Ileum (tissue), 1 donor: ENCODE results near the gene EMSY.

DNA sequence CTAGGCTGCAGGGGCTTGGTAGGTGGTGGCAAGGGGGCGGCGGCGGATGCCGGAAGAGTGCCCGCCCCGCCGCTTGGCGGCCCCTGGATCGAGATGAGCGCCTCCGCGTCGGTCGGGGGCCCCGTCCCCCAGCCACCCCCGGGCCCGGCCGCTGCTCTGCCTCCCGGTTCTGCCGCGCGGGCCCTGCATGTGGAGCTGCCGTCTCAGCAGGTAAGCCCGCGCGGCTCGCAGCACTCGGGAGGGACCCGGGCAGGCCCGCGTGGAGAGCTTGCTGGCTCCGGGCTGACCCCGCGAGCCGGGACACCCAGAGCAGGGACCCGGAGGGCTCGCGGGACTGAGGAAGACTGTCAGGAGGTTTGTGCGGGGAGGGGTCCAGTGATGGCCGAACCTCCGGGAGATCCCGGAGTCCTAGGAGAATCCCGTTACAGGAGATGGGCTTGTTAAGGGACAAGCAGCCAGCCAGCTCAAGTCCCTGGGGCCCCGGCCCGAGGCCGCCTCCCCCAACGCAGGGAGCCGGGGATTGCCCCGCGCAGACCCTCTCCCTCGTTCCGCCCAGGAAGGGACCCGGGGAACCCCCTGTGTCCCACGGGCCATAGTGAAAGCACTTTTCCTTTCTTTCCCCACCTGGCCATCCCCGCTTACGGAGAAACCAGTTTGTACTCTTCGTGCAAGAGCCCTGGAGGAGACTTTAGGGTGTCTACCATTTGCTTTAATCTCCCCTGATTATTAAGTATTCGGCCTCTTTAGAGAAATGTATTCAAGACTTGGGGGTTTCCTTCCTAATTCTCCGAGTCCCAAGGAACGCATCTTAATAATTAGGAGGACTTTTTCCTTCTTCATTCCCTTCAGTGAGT is 532 bp downstream of the UVRAG start:
- PRO-cap, result unidirectional peak, minus-strand start at position 346 of the sequence

- PRO-cap, result no peak
These were observed 58.6 kb downstream of the UVRAG start for GRCh38 chr11:75873323-75874237.

- PRO-cap, result no peak
These were observed 134.6 kb downstream of the WNT11 start for GRCh38 chr11:76071584-76072312.

- PRO-cap, result no peak
These were observed 122.5 kb downstream of the WNT11 start for GRCh38 chr11:76083779-76084212.

- PRO-cap, result no peak
These were observed 20.3 kb downstream of the WNT11 start for GRCh38 chr11:76185996-76186481.

DNA sequence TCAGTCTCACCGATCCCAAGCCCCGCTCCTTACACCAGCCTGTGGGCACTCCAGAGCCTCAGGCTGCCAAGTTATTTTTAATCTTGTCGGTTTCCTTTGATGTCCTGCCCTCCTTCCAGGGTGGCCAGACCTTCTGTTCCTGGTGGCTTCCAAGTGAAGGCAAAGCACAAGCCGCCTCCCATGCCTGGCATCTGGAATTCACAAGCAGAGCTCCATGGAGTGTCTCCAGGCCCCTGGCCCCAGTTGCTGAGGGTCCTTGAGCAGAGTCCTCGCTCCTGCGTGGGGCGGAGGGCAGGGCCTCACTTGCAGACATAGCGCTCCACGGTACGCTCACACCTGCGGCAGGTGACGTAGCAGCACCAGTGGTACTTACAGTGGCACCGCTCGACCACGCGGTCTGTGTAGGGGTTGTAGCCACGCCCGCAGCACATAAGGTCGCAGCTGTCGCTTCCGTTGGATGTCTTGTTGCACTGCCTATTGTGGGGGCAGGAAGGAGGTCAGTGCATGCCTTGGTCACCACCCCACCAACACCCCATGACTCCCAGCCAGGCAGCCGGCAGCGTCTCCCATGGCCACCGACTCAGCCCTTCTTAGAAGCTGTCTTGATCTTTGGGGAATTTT is 19.4 kb downstream of the WNT11 start:
- PRO-cap, result no peak

- PRO-cap, result unidirectional peak, minus-strand start at chr11:76207654
These were observed 1.2 kb upstream of the WNT11 start for GRCh38 chr11:76207356-76208137.

DNA sequence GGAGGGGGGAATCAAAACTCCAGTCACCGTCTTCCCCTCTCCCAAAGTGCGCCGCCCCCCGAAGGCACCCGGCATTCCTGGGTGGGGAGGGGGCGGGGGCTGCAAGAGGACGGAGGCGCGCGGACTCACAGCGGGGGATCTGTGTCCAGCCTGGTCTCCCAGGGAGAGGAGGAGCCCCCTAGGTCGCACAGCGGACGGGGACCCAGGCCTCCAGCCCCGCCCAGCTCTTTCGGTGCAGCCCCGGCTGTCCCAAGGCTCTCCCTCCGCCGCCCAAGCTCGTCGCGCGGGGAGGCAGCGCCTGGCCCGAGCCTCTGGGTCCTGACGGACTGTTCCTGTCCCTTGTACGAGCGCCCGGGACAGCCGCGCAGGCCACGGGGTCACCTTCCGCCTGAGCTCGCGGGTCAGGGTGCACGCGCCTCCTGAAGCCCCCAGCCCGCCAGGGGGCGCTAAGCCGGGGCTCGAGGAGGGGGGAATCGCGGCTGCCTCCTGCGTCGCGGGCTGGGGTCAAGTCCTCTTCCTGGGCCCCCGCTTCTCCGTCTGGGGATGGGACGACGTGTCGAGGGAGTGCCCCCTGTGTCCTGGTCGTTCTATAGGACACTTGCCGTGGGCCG is 2.3 kb upstream of the WNT11 start:
- PRO-cap, result bidirectional peak, plus-strand start at position 449 of the sequence, minus-strand start at position 313 of the sequence

- PRO-cap, result no peak
These were observed 64.0 kb upstream of the WNT11 start for GRCh38 chr11:76270369-76270619.

- PRO-cap, result unidirectional peak, plus-strand start at chr11:76444433; bidirectional peak, plus-strand start at chr11:76444920, minus-strand start at chr11:76444676
These were observed at the start of gene EMSY for GRCh38 chr11:76443880-76445320. EMSY (plus strand) TSS chr11:76445018.

DNA sequence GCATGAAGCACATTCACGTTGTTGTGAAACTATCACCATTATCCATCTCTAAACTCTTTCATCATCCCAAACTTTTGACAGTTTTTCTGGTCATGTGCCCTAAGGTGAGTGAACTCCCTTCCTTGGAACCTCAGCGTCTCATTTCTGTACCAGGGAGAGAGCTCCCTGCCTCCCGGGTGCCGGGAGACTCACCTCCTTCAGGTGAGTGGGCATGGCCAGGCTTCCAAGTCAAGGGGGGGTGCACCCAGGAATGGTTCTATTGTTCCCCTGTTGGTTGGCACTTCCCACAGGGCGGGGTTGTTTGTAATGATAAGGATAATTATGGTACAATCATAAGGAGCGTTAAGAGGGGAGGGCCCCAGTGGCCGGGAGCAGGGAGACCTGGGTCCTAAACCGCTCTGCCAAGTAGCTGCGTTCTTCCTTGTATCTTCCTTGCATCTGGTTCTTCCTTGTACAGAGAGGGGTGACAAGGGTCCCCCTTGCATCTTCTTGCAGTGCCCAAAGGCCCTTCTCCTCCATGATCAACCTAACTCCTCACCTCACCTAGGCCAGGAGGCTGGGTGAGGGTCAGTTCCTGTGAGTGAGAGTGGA is 79.1 kb downstream of the LRRC32 start:
- PRO-cap, result no peak

- PRO-cap, result no peak
These were observed 19.5 kb upstream of the TSKU start for GRCh38 chr11:76763516-76764157.

- PRO-cap, result no peak
These were observed 15.3 kb upstream of the TSKU start for GRCh38 chr11:76767691-76768479.

- PRO-cap, result no peak
These were observed 10.6 kb upstream of the TSKU start for GRCh38 chr11:76772263-76773197.

GRCh38 chr11:76793399-76794231 is 10.5 kb downstream of the TSKU start:
- PRO-cap, result no peak

DNA sequence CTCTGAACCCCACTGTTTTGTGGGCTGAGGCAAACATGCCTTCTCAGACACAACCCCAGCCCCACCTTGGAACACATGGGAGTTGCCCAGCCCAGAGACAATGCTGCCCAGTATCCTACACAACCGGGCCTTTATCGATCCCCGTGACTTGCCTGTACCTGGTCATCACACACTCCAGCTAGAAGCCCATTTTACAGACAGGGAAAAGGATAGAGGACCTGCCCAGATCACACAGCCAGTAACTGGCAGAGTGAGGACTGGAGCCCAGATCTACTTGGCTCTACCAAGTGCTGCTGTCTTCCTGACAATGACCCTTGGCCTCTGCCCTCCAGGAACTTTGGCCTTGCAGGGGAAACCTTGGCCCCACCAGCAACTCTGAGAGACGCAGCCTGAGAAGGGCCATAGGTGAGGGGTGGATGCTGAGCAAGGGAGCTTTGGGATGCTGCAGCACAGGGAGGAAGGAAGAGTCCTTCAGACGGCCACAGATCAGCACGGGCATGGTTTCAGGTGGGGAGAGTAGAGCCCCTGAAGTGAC is 2.2 kb upstream of the CAPN5 start:
- PRO-cap, result no peak

DNA sequence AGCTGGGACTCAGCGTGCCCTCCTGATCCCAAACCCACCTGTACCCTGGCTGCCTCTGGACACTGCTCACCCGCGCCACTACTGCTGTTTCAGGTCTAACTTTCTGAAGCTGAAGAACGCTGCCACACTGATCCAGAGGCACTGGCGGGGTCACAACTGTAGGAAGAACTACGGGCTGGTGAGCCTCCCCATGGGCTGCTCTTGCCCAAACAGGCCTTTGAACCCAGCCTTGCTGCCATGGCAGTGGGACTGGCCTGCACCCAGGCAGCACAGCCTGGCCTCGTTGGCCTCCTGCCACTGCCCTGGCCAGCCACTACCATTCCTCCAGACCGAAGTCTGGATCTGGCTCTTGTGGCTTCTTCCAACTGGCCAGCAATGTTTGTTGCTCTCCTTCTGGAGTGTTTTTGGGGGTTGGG is 50.9 kb downstream of the MYO7A start:
- PRO-cap, result no peak

GRCh38 chr11:77278499-77279211 is 22.8 kb downstream of the GDPD4 start:
- PRO-cap, result no peak

DNA sequence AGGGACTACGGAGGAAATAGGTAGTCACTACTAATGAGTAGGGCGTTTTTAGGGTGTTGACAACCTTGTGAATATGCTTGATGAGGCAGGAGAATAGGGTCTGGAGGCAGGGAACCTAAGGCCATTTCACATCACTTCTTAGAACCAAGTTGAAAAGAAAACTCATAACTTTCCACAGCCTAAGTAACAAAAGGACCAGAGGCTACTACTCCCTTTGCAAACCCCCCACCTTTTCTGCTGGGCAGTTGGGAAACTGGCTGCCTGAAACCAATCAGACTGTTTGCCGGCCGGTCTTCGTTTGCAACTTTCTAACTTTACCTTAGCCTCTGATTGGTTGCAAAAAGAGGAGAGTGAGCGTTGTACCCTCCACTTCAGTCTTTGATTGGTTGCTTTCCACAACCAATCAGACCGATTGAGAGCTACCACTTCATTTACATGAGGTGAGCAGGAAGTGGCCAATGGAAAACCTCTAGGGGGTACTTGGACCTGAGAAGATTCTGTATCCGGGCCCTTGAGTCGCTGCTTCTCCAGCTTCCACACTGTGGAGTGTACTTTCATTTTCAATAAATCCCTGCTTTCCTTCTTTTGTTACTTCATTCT is 18.7 kb upstream of the CLNS1A start:
- PRO-cap, result no peak

DNA sequence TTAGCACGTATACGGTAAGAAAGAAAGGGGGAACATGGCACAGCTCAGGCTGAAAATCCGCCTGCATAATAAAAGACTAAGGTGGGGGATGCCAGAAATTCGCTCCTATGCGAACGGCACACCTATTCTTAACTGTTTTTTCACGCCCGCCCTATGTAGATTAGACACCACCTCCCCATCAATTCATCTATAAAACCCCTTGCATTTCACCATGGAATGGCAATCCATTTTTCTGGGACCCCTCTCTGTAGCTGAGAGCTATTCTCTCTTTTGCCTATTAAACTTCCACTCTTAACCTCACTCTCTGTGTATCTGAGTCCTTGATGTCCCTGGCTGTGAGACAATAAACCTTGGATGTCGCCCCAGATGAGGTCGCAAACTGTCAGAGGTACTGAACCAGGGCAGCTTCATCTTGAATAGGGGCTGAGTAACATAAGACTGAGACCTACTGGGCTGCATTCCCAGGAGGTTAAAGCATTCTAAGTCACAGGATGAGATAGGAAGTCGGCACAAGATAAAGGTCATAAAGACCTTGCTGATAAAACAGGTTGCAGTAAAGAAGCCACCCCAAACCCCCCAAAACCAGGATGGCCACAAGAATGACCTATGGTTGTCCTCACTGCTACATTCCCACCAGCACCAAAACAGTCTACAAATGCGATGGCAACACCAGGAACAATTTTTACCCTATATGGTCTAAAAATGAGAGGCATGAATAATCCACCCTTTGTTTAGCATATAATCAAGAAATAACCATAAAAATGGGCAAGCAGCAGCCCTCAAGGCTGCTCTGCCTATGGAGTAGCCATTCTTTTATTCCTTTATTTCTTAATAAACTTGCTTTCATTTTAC is 68.0 kb downstream of the RSF1 start:
- PRO-cap, result no peak